Colonic mucosa (tissue), 1 donor: Measurements from ENCODE around the gene ALDH1A1.

GRCh38 chr9:72359803-72360344 is 5.1 kb downstream of the ZFAND5 start:
- PRO-cap, result no peak

DNA sequence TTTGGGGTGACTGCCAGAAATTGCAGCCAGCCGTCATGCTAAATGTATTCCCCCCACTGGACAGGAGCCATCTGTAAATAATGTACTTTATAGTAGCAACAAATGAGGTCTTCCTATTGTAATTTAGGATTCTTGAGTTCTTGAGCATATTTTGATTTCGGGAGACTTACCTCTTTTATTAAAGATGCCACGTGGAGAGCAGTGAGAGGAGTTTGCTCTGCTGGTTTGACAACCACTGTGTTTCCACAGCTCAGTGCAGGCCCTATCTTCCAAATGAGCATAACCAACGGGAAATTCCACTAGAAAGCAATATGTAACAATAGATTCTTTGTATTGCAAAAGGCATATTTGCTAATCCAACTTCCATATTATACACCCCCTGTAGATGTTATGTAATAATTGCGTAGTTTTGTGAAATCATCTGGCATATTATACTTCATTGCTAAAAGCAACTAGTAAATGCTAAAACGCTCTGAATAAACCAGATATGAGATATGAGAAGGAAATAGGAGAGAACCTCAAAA is 27.5 kb downstream of the ALDH1A1 start:
- PRO-cap, result unidirectional peak, minus-strand start at position 275 of the sequence

DNA sequence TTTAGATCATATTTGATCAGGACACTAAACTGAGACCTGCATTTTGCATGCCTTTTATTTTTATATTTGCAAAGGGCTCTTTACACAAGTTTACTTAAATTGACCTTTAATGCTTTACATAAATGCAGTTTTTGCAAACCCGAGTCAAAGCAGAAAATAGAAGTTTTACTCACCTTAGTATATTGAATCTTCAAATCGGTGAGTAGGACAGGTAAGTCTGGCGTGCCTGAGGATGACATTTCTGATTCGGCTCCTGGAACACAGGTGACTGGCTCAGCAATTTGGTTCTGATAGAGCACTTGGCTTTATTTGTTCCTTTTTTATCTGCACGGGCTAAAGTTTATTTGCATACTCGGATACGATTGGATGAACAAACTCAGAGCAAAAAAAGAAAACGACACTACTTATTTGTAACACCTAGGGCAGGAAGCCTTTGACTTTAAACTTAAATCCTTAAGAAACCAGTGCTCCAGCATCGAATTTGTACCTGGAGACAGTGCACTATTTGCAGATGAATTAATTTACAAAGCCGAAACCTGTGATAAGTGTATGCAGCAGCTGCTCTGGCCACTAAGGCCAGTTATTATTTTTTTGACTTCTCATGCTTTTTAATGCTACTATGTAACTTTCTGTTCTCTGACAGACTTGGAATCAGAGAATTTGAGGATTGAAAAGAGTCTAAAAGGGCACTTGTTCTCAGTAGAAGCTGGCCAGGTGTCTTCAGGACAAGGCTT is at the start of gene ALDH1A1:
TSS of gene ALDH1A1 (minus strand) at position 292 of the 734 bp plus-strand sequence.
- PRO-cap, result bidirectional peak, plus-strand start at position 411 of the sequence, minus-strand start at position 283 of the sequence

GRCh38 chr9:73159173-73159469 is 7.5 kb downstream of the ANXA1 start:
- PRO-cap, result no peak

DNA sequence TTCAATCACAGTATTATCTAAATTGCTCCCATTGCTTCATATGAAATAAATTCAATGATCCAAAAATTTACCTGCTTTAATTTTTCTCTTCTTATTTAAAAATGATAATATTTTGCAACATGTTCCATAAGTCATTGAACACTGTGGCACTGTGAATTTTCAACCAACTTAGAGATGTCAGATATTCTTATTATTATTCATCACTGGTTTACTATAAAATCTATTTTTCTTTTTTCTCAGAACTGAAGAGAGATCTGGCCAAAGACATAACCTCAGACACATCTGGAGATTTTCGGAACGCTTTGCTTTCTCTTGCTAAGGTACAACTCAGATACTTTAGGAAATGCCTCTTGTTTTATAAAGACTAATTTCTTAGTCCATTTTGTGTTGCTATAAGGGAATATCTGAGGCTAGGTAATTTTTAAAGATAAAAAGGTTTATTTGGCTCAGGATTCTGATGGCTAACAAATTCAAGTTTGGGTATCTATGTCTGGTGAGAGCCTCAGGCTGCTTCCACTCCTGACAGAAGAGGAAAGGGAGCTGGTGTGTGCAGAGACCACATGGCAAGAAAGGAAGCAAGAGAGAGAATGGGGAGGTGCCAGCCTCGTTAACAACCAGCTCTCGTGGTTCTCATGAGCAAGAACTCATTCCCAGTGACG is 11.0 kb downstream of the ANXA1 start:
- PRO-cap, result no peak

DNA sequence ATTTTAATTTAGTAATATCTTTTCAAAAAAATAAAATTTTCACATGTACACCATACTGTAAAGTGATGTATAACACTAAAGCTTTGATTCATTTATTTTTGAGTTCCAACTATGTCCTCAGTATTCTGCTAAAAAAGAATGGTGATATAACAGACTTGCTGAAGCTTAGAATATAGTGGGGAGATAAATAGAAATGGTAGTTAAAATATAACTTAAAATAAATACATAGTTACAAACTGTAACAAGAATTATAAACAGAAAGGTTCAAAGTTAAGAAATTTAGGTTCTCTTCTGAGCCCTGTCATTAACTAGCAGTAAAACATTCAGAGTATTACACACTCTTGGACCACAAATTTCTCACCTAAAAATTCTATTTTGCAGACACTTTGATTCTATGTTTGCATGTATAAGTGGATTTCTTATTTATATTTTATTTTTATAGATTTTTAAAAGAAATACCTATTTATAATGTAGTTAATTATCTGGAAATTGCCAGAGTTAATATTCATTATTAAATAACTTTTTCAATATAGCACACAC is 392.1 kb downstream of the ANXA1 start:
- PRO-cap, result no peak

GRCh38 chr9:74500419-74501036 is 3.4 kb downstream of the RORB start:
- PRO-cap, result no peak

DNA sequence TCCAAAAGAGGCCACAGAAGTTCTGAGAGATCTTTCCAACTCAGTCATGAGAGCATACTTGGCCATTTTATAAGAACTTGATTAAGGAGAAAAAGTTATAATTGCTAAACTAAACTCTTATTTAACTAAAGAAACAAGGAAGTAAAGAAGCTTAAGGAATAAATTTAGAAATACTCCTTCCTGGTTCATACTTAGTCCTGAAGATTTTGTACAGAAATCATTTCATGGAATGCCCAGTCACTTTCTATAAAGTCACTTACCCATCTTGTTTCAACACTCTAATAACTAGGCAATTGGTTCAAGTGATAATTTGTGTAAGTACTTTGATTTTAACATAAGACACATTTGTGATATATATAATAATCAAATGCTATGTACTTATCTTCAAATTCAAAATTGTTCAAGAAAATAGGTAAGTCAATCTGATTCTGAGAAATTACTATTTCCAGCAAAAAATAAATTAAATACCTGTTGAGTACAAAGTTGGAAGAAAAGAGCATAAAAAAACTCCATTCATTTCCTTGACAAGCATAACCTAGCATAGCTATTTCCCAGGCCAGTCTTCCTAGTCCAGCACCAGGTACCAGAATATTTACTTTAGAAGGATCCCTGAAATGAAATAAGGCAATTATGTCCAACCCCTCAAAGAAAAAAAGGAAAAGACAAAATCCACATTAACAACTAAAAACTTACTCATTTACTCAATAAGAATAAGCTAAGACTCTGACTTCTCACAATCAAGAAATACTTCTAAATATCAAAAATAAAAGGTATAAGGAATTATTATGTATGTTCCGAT is 28.6 kb downstream of the CARNMT1 start:
- PRO-cap, result no peak

- PRO-cap, result unidirectional peak, plus-strand start at chr9:75085811
Measured at GRCh38 chr9:75085673-75086142, 2.2 kb downstream of the NMRK1 start.

DNA sequence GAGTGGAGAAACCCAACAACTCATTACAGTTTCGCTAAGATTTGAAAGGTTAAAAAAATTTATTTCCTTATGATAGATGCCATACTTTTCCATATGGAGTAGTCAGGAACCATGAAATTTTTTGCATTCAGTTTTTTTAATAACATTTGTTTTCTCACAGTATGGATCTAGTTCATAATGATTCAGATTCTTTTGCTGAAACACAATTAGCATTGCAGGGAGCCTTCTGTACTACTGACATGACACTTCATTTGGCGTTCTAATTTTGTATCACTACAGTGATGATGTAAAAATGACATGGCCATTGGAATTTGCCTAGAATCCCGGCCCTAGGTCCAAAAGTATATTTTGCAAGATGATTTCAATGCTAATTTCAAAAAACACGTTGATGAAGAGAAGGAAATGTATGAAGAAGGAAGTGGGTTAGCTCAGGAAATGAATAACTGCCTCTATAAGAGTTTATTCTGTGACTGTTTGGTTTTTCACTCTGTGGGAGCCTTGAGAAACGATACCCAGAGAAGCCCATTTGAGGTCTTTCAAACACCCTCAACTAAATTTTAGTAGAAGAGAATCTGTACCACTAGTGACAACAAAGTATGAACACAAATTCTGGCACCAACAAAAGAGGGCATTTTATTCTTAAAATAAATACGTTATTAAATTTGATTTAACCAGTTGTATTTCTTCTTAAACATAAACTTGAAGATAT is 59.3 kb downstream of the OSTF1 start:
- PRO-cap, result no peak

- PRO-cap, result no peak
Measured at GRCh38 chr9:75172431-75173048, 84.2 kb downstream of the OSTF1 start.

- PRO-cap, result no peak
Measured at GRCh38 chr9:76215967-76216381, 178.3 kb downstream of the RFK start.

GRCh38 chr9:76223571-76224378 is 170.5 kb downstream of the RFK start:
- PRO-cap, result no peak

- PRO-cap, result no peak
Measured at GRCh38 chr9:76375186-76375681, 19.0 kb downstream of the RFK start.

GRCh38 chr9:76401905-76402350 is 7.7 kb upstream of the RFK start:
- PRO-cap, result no peak

DNA sequence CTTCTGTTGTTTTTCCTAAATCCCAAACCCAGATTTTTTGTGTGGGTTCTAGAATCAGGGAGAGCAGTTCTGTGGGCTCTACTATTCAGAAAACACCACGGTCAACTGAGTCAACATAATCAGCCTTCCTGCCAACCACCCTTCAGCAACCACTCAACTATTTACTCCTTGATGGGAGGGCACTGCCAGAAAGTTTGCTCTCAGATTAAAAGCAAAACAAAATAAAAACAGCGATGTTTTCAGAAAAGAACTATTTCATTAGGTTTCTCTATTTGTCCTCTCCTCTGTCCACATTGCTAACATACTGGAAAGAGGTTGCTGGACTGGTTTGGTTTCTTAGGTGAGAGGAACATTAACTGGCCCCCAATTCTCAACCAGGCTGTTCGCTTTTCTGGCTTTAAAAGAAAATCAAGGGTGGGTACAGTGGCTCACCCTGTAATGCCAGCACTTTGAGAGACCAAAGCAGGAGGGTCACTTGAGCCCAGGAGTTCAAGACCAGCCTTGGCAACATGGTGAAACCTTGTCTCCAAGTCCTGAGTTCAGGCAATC is 72.4 kb downstream of the GCNT1 start:
- PRO-cap, result no peak

DNA sequence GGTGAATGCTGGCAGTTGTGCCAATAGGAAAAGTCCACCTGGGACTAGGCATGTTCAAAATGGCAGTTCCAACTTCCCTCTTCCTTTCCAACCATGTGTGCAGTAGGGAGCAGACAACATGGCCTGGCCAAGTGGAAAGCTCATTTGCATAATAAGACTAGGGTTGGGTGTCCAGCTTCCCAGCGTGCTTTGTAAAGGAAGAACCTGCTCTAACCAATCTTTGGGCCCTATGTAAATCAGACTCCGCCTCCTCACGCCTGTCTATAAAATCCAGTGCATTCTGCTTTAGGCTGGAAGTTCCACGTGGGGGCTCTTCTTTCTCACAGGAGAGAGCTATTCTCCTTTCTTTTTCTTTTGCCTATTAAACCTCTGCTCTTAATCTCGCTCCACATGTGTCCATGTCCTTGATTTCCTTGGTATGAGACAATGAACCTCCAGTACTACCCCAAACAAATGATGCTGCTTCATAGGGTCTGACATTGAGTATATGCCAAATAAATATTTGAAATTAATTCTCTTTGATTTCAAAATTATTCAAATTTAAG is 83.4 kb downstream of the GCNT1 start:
- PRO-cap, result no peak

- PRO-cap, result no peak
Measured at GRCh38 chr9:76614194-76614479, 155.2 kb downstream of the GCNT1 start.

GRCh38 chr9:76677202-76678083 is 218.5 kb downstream of the GCNT1 start:
- PRO-cap, result no peak

GRCh38 chr9:76701305-76702016 is 204.5 kb downstream of the PRUNE2 start:
- PRO-cap, result no peak